ENCODE measurements around a stretch of chr11.

DNA sequence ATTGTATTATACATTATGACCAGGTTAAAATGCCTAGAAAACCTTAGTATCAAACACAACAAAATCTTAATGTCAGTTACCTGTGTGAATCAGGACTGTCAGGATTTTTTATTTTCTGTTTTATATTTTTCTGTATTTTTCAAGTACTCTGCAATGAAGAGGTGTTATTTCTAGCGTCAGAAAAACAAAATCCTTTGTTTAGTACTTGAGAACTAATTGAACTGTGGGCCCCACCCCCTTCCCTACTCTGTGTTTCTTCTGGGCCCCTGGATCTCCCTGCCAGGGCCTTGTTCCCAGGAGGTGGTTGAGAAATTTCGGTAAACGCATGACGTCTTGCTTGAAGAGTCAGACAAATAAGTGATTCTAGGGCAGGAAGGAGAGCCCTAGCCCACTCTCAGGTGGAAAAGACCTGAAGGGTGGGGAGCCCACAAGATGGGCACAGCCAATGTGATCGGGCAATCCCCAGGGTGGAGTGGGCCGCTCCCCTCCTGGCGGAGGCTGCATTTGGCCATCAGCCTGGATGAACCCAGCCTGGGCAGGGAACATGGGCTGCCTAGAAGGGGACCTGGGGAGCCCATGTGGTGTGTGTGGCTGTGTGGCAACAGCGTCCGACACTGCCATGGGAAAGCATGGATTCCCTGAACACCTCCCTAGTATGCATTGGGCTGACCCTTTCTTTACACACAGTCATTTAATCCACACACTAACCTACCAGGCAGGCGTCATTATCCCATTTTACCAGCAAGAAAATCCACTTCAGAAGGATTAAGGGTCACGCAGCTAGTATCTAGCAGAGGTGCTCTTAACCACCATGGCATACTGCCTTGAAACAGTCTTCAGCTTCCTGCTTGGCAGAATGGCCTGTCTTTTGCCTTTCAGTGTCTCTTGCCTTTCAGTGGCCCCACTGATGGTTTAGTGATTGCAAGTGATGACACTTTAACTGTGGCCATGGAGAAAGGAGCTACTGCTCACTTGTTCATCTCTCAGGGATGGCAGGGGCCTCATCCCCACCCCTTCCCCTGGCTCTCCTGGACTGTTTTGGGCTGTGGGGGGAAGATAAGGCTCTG is 16.7 kb upstream of the P2RY2 start:
- PRO-cap = no peak
- RAMPAGE, long total RNA = no peak

DNA sequence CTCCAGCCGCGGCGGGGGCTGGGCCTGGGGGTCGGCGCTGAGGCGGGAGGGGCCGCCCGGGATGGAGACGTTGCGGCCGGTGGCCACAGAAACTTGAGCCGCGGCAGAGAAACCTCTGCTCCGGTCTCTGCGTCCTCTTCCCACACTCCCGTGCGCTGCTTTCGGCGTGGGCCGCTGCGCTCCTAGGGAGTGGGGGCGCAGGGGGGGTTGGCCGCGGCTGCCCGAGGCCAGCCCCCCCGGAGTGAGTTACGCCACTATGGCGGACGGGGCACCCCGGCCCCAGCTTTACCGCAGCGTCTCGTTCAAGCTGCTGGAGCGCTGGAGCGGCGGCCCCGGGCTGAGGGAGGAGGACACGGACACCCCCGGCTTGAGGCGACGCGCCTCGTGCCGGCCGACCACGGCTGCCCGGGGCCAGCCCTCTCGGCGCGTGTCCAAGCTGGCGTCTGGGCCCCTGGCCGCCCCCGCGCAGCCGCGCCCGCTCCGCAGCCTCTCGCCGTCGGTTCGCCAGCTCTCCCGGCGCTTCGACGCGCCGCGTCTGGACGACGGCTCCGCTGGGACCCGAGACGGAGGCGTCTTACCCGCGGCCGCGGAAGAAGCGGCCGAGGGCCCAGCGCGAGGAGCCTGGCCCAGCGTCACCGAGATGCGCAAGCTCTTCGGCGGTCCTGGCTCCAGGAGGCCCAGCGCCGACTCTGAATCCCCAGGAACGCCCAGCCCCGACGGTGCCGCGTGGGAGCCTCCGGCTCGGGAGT is 481 bp downstream of the ARHGEF17 start:
- PRO-cap = no peak
- RAMPAGE, long total RNA = no peak

DNA sequence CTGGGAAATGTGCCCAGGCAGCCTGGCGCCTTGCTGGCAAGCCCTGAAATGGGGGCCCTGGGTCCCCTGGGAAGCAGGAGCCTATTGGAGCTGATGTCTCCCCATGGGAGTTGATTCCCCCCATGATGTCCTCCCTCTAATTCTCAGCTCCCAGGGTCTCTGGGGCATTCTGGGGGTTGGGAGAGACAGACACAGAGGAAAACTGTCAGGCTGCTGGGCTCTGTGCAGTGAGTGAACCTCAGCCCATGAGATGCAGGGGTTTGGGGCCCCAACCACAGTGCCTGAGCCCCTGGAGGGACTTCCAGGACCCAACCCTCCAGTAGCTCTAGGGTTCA is 9.5 kb downstream of the ARHGEF17 start:
- PRO-cap = no peak
- RAMPAGE, long total RNA = no peak

- PRO-cap = no peak
- RAMPAGE, long total RNA = no peak
These were observed 24.4 kb downstream of the RELT start for GRCh38 chr11:73400252-73401254.

- PRO-cap = no peak
- RAMPAGE, long total RNA = no peak
These were observed 14.7 kb downstream of the PLEKHB1 start for GRCh38 chr11:73660809-73661710.

DNA sequence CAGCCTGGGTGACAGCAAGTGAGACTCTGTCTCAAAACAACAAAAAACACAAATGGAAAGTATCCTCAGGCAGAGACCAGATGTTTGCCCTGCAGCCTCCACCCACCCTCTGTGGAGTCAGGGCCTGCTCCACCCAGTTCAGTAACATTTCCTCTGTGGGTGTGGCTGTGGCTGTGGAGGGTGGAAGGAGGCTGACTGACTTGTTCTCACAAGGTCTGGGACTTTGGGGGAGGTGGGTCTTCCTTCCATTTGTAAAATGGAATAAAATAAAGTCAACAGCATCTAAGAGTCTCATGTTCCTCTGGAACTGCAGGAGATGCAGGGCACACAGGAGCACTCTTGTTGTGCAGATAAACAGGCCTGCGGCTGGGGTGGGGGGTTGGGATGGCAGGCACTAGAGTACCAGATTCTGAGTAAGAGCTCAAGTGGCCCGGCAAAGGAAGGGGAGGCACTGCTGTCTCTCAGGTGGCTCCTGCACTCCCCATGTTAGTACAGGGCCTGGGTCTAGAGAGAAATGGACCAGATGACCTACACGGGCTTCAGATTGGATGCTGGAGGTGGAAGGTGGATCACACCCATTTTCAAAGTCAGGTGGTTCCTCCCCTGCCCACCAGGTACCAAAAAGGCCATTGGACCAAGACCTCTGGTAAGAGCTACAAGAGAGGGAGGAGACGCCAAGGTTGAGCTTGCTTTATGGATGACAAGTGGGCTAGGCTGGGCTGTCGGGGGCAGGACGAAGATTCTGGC is 8.5 kb downstream of the UCP2 start:
- PRO-cap = no peak
- RAMPAGE, long total RNA = no peak

DNA sequence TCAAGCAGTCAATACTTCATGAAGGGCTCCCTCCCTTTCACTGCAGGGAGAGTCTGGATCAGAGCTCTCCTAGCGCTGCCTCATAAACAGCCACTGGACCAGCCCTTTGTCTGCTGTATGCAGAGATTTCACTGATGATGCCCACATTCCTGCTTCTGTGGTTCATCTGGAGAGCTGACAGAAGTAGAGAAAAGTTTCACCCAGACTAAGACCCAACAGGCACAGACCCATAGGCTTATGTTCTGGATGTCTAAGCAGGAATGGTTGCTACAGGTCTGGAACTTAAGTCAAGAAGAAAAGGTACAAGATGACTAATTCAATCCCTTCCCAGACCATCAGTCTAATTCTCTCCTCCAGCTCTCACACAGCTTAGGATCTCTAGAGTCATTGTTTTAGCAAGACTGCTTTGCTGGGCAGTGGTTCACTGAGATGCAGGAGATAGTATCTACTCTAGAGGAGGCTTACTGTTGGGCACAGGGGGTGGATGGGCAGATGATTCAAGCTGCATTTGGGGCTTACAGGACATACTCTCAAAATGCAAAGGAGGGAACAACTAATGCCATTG is 3.9 kb downstream of the UCP2 start:
- PRO-cap = no peak
- RAMPAGE, long total RNA = no peak

DNA sequence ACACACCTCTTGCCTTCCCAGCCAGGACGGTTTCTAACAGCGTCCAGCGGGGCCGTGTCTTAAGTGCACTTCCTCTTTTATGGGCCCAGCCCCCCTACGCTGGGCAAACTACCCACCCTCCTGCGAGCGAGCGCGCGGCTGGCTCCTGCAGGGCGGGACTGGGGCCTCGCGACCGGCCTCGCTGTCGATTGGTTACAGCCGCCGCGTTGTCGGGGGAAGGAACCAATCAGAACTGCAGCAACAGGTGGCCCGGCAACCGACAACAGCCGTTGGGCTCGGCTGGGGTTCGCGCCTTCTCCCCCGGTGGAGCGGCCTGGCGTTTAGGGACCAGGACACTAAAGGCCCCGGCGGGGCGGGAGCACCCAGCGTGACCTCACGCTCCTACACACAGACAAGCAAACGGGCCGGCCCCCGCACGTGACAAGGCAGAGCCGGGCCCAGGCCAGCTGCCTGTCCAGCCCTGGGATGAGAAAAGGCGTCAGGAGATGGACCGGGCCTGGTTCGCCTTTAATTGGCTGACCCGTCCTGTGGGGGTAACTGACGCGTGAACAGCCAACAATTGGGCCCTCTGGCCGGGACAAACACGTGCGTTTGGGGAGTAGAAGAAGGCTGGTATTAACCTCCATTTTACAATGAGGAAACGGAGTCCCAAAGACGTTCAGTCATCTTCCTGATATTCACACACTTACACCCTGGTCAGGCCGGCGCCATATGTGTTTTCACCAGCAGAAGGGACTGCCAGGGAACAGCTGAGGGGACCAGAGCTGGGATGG is 711 bp upstream of the UCP2 start:
- PRO-cap = no peak
- RAMPAGE, long total RNA = no peak

GRCh38 chr11:74019146-74019492 is 10.2 kb upstream of the UCP3 start:
- PRO-cap = no peak
- RAMPAGE, long total RNA = no peak

DNA sequence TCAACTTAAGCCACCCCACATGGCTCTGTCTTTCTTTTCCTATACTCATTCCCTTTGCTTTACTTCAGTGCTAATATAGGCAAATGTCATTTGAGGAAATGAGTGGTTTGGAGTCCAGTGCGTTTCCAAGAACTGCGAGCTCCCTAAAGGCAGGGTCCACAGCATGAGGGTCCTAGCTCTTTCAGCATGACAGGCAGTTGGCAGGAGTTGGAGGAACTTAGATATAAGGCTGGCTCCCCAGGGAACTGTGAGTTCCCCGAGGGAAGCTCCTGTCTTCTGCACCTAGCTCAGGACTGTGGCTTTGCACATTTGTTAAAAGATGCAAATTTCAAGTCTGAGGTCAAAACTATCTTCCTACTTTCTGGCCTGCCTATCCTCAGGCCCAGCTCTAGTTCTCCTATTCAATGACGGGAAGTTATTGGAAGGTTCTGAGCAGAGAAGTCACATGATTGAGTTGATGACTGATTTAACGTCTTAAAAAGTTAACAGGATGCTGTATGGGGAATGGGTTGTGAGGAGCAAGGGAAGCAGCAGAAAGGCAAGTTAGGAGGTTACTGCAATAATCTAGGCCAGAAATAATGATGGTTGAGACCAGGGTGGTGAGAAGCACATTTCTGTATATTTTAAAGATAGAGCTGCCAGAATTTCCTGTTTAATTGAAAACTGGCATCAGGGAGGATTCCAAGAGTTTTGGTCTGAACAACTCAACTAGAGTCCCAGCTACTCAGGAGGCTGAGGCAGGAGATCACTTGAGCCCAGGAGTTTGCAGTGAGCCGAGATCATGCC is 11.7 kb upstream of the UCP3 start:
- PRO-cap = no peak
- RAMPAGE, long total RNA = no peak

- PRO-cap = no peak
- RAMPAGE, long total RNA = no peak
These were observed 13.7 kb upstream of the UCP3 start for GRCh38 chr11:74022452-74023130.

- PRO-cap = no peak
- RAMPAGE, long total RNA = no peak
These were observed 21.9 kb upstream of the UCP3 start for GRCh38 chr11:74030537-74031414.

DNA sequence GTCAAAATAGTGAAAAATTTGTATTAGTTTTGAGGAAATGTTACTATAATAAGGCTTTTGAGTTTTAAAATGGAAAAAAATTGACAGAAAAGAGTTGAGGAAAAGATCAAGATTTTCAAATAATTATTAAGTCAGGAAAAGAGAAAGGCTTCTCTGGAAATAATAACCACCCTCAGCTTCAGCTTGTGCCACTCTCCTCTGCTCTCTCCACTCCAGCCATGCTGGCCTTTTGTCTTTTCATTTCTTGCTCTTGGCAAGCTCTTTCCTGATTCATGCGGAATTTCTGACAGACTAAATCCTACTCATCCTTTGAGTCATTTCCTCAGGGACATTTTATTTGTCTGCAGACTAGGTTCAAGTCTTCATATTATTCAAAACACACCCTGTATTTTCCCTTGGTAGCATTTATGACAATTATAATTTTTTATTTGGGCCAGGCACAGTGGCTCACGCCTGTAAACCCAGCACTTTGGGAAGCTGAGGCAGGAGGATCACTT is 7.7 kb upstream of the P4HA3 start:
- PRO-cap = no peak
- RAMPAGE, long total RNA = no peak

DNA sequence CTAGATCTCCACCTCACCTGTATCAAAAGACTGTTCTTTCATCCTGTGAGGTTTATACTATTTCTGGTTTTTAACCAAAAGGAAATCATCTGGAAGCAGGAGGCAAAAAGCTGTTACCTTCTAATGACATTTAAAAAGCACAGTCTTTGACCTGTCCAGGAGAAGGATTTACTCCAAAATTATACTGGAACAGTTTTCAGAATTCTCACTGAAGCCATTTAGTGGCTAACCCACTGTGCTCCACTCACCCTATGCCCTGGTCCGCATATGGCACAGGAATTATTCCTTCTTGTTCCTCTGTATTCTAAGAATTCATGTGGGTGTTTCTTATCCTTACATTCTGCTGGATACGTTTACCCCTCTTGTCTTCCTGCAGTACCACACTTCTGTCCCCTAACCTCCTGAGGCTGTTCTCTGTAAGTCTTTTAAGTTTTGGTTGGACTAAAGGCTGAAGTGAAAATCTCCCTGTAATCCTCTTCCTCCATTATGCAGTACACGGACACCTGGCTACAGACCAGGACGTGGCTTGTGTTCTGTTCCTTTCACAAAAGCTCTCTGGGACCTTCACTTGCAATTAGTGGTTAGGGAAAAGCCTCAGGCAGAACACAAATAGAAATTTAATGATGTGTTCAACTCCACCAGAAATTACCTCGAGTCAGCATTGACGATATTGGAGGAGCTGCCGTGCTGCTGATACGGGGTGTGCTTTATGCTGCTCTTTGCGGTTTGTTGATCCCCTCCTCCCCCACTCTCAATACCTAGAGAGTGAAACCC is 48.7 kb downstream of the POLD3 start:
- PRO-cap = no peak
- RAMPAGE, long total RNA = no peak

- PRO-cap = no peak
- RAMPAGE, long total RNA = no peak
These were observed 41.4 kb downstream of the NEU3 start for GRCh38 chr11:75029936-75030754.

GRCh38 chr11:75139963-75140642 is 10.8 kb upstream of the SLCO2B1 start:
- PRO-cap = no peak
- RAMPAGE, long total RNA = no peak

- PRO-cap = no peak
- RAMPAGE, long total RNA = no peak
These were observed 8.6 kb downstream of the SLCO2B1 start for GRCh38 chr11:75159389-75159952.

DNA sequence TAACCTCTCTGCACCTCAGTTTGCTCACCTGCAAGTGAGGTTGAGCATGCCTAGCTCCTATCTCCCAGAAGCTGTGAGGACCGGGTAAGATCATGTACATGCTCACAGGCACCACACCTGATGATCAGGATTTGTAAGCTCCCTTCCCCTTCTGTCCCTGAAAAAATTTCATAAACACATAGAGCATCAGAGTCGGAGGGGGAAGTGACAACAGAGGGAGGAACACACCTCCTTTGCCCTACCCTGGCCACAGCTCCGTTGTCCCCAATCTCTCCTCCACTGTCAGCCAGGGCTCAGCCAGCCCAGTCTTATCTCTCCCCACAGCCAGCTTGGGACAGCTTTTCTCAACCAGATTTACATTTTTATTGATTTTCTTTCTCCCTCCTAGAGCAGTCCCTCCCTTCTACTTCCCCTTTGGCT is 32.2 kb upstream of the TPBGL start:
- PRO-cap = no peak
- RAMPAGE, long total RNA = no peak

DNA sequence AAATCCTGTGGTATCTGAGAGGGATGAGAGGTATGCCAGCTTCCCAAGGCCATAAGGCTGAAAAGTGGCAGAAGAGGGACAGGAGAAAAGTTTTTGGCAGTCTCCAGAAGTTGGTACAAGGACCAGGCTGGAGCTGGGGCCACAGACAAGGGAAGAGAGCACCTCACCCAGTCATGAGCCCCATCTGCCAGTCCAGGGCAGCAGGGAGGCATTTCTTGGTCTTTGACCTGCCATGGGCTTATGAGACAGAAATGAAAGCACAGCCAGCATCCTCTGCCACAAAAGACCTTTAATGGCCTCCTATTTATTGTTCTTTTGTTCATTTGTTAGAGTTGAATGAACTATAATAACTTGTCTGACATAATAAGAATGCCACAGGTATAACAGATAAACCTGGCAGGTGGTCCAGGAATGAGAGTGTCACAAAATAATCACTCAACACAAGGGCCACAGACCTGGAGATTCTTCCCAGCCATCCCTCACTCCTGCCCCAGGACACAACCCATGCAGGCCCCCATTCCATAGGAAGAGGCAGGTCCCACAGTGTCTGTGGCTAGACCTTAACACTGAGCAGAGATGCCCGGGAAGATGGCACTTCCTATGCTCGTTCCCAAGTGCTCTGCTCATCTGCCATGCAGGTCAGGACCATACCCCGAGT is 19.4 kb downstream of the TPBGL start:
- PRO-cap = no peak
- RAMPAGE, long total RNA = no peak

- PRO-cap = no peak
- RAMPAGE, long total RNA = no peak
These were observed 45.9 kb downstream of the ARRB1 start for GRCh38 chr11:75305618-75305868.

All from spinal cord (tissue), 3 donors.